ENCODE measurements around the gene RAB14.

- RAMPAGE, long total RNA = no peak
- RRBS = no CpG with 5 or more reads among the region's 2 CpGs
Measured at GRCh38 chr9:120931964-120932360, 5.4 kb upstream of the TRAF1 start.

GRCh38 chr9:121157463-121158376 lies 43.9 kb downstream of the RAB14 start:
- RAMPAGE, long total RNA = no peak
- RRBS = no CpG with 5 or more reads among the region's 7 CpGs

DNA sequence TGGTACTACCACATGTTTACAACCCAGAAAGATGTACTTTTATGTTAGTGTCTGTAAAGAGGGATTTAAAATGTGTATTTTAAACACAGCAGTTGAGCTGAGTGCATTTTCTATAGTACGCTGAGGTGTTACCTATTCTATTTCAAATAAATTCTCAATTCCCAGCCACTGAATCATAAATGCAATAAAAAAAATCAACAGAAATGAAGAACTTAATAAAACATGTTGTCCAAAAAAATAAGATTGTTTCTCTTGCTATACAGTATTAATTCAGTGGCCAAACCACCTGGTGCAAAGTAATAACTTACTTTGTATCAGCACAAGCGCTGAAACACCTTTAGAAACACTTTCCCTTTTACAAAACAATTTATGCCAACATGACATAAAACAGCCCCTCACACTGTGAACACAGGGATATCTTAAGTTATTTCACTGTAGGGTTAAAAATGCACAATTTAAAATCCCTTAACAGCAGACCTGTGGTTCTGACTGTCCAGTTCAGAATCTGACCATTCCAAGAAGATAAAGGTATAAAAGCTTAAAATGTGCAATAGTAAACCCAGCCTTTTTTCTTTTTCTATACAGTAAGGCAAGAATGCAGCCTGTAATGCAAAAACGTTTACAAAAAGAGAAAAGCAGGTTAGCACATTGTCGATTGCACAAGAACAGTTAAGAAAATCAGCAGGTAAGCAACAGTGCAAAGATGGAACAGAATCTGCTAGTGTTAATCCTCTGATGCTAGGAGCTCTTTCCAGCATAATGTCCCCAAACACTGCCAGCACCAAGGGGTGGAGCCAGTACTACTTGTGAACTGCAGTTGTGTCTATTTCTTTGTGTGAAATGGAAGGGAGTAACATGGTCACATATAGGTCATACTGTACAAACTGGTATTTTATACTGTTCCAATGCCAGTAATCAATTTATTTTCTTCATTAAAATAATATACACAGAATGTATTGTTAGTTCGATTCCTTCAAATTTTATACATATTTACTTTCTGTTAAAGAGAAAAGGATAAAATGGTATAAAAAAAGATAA lies 21.6 kb downstream of the RAB14 start:
- RAMPAGE, long total RNA = no peak
- RRBS = no CpG with 5 or more reads among the region's 5 CpGs

DNA sequence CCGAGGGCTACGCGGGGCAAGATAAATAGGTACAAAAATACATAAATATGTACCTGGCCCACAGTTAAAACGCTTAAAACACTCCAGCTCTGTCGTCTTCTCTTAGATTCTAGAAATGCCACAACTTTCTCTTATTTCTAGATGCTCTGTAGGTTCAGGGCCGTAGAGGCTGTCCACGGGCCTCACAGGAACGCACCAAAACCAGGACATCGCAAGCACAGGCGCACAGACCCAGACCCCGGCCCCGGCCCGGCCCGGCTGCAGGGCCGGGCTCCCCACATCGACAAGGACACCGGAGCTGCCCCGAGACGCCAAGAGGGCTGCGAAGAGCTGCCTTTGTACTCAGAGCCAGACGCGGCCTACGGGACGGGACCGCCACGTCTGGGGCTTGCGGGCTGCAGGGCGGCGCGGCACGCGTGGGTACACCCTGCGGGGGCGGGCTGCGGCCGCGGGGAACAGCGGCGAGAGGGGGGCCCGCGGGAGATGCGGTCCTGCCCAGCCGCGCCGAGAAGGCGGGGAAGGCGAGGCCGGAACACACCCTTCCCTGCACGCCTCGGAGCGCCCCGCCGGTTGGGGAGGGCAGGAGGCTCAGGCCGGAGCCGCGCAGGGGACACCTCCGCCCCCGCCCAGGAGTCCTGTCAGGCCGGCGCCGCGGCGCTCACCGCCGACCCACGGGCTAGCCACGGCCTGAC lies 700 bp downstream of the RAB14 start:
- RAMPAGE, long total RNA = no peak
- RRBS = 1% methylated on average over 20 of the region's 67 CpGs

- RAMPAGE, long total RNA = start-site peak on the minus strand at chr9:121201854-121201903, 39 and 39 reads in 2 replicates
- RRBS = under 1% methylated on average over 34 of the region's 76 CpGs
Measured at GRCh38 chr9:121201515-121202395, at the start of gene RAB14. Gene RAB14, minus strand, starts transcription at chr9:121201869.

- RAMPAGE, long total RNA = no peak
- RRBS = no CpG with 5 or more reads among the region's 3 CpGs
Measured at GRCh38 chr9:121242099-121242646, 25.8 kb upstream of the GSN start.

DNA sequence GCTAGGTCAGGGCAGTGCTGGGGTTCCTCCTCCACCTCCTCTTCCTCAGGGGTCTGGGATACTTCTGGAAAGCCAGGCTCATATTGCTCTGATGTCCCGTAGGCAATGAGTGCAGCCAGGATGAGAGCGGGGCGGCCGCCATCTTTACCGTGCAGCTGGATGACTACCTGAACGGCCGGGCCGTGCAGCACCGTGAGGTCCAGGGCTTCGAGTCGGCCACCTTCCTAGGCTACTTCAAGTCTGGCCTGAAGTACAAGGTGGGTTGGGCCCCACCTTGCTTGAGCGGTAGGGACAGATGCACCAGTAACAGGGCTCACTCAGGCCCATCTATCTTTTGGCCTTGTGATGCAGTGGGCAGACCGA lies 34.8 kb downstream of the GSN start:
- RAMPAGE, long total RNA = no peak
- RRBS = no CpG with 5 or more reads among the region's 13 CpGs

GRCh38 chr9:121303953-121304356 lies 36.0 kb downstream of the GSN start:
- RAMPAGE, long total RNA = no peak
- RRBS = no CpG with 5 or more reads among the region's 1 CpG

DNA sequence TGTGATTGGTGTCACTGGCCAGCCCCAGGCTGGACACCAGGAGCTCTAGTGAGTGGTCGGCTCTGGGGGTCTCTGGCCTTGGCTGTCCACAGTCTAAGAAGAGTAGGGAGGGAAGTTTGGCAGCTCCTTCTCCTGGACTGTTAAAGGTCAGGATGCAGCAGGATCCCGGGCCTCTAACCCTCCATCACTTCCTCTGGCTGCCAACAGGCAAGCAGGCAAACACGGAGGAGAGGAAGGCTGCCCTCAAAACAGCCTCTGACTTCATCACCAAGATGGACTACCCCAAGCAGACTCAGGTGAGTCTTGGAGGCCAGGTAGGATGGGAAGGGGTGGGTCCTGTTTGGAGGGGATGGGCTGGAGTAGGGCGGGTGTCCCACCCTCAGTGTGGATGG lies 50.2 kb downstream of the GSN start:
- RAMPAGE, long total RNA = no peak
- RRBS = no CpG with 5 or more reads among the region's 4 CpGs

GRCh38 chr9:121364976-121365491 lies 5.0 kb downstream of the STOM start:
- RAMPAGE, long total RNA = no peak
- RRBS = no CpG with 5 or more reads among the region's 1 CpG

DNA sequence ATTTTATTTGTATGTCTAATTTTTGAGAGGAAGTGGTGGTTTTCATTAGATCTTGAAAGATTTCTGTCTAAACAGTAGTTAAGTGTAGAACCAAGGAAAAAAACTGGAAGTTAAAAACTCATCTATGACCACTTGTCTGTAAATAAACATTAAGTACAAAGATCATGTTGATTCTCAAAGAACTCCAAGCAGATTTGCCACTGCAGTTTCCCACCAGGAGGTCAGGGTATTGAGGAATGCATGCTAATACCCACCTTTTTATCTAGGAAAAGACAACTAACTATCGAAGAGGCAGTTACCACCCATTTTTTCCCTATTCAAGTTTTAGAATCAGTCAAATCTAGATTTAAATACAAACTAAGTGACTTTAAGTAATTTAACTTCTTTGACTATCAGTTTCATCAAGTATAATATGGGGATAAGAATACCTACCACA lies 1.9 kb downstream of the STOM start:
- RAMPAGE, long total RNA = no peak
- RRBS = no CpG with 5 or more reads among the region's 1 CpG

DNA sequence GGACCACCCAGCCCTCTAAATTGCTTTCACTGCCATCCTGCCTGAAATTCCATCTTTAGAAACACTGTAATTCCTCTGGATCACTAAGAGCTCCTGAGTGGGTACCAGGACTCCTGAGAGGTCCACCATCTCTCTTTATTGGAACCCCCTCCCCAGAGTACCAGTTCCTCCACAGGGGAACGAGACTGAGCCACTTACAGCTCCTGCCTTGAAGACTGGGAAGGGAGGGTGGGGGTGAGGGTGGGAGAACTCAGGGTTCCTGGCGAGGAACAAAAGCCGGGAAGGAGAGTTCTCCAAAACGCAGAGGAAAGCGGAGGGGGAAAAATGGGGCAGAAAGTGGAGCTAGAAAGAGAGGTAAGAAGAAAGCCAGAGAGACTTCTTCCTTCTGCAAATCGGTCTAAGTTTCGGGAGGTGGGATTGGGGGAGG lies 789 bp downstream of the STOM start:
- RAMPAGE, long total RNA = no peak
- RRBS = no CpG with 5 or more reads among the region's 7 CpGs

GRCh38 chr9:121453076-121453593 lies 46.5 kb downstream of the GGTA1 start:
- RAMPAGE, long total RNA = no peak
- RRBS = no CpG with 5 or more reads among the region's 3 CpGs

DNA sequence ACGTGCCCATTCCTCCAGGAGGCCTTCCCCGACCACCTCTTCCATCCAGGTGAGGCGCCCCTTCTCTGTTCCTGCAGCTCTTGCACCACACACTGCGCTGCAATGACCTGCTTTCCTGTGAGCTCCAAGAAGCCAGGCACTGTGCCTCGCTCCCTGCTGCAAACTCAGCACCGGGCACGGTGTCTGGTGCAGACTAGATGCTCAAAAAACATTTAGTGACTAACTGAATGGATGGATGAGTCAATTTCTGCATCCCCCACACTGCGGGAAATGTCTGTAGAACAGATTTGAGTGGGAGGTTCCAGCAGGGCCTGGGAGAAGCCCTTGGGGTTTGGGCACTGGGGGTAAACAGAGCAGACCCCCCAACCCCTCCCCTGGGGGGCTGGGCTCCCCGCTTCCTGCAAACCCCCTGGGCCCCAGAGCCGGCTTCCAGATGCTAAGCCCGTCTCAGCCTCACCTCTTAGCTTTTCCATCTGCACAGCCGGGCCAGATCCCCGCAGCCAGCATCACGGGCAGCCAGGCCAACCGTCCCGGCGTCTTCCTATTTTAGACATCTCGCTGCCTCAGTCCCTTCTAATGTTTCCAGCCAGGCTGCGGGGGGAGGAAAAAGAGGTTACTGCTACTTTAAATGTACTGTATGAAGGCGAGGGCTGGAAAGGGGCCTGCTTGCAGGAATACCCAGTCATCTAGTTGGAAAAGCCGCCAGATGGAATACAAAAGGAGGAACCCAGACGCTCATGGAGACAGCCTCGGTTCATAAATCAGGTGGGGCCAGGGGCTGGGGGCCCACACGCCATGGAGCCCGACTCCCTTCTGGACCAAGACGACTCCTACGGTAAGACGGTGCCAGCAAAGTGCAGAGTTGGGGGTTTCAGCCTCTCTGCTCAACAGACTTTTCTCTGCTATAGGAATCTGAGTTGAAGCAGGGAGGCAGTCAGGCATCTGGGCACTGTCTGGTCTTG lies 67.0 kb upstream of the GGTA1 start:
- RAMPAGE, long total RNA = no peak
- RRBS = 90% methylated on average over 7 of the region's 28 CpGs

GRCh38 chr9:121607611-121608645 lies 43.5 kb upstream of the DAB2IP start:
- RAMPAGE, long total RNA = no peak
- RRBS = 72% methylated on average over 2 of the region's 17 CpGs

- RAMPAGE, long total RNA = no peak
- RRBS = no CpG with 5 or more reads among the region's 6 CpGs
Measured at GRCh38 chr9:121613036-121613596, 38.3 kb upstream of the DAB2IP start.

- RAMPAGE, long total RNA = no peak
- RRBS = no CpG with 5 or more reads among the region's 9 CpGs
Measured at GRCh38 chr9:121692514-121693126, 41.2 kb downstream of the DAB2IP start.

- RAMPAGE, long total RNA = no peak
- RRBS = 2% methylated on average over 63 of the region's 119 CpGs
Measured at GRCh38 chr9:121698830-121699657, 47.6 kb downstream of the DAB2IP start.

DNA sequence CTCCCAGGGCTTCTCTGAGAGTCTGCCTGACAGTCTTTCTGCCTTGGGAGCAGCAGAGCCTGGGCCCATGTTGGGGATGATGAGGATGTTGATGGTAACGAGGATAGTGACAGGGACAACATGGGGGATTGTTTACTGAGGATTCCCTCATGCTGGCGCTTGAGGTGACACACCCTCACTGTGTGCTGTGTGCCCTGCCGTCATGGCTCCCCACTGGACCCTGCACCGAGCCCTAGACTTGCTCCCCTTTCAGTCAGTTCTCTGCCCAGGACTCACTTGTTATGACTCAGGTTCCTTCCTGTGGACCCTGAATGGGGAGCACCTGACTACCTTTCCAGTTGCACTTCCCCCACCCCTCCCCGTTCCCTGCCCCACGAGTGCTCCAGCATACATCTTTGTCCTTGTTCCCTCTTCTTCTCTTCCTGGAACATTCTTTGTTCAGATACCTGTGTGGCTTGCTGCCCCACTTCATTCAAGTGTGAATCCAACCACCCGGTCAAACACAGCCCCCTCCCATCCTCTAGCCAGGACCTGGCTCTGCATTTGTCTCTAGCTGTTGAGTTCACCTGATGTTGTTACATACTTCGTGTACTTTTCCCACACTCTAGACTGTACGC lies 72.6 kb downstream of the DAB2IP start:
- RAMPAGE, long total RNA = no peak
- RRBS = no CpG with 5 or more reads among the region's 9 CpGs

GRCh38 chr9:121738702-121739611 lies 87.5 kb downstream of the DAB2IP start:
- RAMPAGE, long total RNA = no peak
- RRBS = no CpG with 5 or more reads among the region's 4 CpGs

Measured in epithelial cell of proximal tubule (primary cell).